RPMI7951 (cell line): ENCODE measurements around a stretch of chr11.

- RAMPAGE, long total RNA: no peak
Observed at GRCh38 chr11:78224753-78225489, 36.2 kb downstream of the USP35 start.

- RAMPAGE, long total RNA: no peak
Observed at GRCh38 chr11:78296033-78296268, 107.2 kb downstream of the USP35 start.

DNA sequence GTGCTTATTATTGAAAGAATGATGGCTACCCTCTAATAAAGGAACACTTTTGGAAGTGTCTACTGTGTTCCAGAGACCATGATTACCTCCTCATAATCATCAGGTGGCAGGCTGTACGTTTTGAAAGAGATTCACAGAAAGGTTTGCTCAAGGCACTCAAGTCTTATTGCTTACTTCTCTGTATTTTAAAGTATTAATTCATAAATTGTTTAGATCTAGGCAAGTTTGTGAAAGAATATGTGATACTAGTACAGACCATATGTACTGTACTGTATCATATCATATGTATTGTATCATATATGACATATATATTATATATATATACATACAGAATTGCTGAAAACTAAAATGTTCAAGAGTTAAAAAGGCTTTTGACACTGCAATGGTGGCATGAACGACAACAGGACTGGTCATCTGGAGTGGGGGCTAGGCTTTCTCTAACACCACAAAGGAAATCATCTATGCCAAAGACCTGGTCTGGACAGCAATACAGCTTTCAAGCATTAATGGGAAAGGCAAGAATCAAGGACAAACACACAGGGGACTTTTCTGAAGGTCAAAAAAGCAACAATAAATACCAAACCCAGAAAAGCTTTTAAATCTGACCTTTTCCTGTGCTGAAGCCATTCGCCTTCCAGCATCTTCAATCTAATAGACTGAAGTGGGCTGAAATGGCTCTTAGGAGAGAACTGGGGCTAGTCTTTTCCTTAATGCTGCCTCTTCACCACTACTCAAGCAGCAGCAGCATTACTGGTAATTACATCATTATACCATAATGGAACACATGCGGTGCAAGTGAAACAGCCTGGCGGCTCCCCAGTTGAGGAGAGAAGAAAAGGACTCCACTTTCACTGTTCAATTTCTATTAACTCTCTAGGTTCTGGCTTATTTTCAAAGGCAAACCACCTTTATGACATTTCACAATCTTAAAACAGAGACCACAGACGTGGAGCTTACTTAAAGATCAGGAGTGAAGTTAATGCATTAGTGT is 63.2 kb downstream of the GAB2 start:
- RAMPAGE, long total RNA: no peak

DNA sequence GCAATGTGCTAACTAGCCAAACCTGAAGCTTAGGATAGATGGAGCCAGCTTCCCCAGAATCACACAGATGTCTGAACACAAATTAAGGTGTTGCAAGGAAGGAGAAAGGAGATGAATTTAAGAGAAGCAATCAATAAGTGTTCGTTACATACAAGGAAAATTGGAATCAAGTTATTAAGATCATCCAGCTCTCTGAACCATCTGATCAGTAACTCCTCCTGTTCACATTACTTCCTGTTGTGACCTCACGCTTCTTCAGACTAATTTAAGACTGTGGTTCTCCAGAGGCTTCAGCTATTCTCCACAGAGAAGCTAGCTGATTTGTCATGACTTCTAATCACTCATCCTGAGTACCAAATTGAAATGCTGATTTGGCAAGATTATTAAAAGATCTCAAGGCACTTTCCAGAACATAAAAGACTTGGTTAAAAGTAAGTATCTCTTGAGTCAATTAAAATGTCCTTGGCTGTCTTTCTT is 38.7 kb downstream of the GAB2 start:
- RAMPAGE, long total RNA: no peak

GRCh38 chr11:78427562-78428441 is 10.2 kb upstream of the GAB2 start:
- RAMPAGE, long total RNA: no peak

DNA sequence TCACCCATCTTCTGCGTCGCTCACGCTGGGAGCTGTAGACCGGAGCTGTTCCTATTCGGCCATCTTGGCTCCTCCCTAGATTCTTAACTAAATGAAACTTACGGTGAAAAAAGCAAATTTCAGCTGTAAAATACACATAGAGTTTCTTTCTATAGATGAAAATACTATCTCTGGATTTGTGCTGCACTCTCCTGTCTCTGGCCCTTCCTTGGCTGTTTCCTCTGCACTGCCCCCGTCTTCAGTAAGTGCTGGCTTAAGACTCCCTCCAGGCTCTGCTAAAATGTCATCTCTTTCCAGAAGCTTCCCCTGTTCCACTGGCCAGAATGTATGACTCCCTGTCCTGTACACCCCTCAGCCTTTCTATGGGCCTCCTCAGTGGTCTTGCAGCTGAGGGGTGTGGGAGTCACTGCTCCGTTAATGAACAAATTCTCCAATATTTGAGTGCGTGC is 109.1 kb upstream of the NARS2 start:
- RAMPAGE, long total RNA: no peak

DNA sequence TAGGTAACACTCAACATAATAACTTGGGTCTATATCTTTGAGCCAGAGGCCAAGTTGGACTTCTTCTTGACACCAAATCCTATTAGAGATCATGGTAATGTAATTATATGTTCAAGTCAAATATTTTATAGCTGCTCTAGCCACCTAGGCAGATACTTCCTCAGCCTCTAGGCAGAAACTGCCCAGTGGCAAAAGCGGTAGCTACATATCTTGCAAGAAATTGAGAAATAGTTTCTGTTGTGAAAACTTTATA is 253.8 kb upstream of the NARS2 start:
- RAMPAGE, long total RNA: no peak

DNA sequence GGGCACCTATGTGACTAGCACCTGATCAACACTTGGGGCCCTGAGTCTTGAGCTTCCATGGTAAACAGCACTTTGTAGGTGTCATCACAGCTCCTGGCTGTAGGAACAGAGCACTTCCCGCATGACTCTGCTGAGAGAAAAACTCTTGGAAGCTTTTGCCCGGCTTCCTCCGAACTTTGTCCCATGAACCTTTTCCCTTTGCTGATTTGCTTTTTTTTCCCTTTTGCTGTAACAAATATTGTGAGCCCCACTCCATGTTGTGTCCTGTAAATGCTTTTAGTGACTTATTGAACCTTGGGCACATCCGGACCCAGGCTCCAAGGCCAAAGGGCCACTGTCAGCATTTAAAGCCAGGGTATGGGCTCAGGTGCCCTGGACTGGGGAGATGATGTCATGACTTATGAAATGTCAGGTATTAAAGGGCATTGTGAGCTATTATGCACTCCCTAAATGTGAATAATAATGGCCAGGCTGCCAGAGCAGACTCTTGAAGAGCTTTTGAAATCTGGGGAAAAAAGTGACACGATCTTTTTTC is 391.0 kb downstream of the TENM4 start:
- RAMPAGE, long total RNA: no peak

DNA sequence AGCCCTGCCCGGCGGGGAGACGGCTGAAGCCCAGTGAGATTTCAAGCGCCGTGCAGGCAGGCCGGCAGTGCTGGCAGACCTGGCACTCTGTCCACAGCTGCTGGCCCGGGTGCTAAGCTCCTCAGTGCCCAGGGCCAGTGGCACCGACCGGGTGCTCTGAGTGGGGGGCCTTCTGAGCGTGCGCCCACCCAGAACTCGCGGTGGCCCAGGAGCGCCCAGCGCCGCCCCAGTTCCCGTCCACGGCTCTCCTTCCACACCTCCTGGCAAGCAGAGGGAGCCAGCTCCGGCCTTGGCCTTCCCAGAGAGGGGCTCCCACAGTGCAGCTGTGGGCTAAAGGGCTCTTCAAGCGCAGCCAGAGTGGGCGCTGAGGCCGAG is 989.0 kb downstream of the FAM181B start:
- RAMPAGE, long total RNA: no peak

DNA sequence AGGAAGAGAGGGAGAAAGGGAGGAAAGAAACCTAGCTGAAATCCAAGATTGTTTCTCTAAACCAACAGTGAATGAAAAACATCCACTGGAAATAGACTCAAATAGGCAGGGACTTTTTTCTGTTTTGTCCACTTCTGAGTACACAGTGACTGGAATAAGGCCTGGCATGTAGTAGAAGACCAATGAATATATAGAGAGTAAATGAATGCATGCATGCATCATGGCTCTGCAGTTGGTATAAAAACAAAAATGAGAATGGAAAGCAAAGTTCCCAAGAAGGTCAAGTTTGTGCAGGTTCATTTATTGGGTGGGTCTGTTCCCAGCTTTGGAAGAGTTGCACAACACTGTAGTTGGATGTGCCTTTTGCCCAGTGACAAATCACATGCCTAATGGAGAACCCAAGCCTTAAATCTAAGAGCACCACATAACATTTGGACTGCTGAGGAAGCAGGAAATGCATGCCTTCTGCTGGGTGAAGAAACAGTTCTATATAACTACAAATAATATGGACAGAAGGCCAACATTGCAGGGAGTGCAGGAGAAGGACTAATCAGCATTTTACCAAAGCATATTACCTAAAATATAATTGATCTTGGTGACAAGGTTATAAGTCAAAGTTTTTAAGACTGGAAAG is 30.6 kb downstream of the PRCP start:
- RAMPAGE, long total RNA: no peak

DNA sequence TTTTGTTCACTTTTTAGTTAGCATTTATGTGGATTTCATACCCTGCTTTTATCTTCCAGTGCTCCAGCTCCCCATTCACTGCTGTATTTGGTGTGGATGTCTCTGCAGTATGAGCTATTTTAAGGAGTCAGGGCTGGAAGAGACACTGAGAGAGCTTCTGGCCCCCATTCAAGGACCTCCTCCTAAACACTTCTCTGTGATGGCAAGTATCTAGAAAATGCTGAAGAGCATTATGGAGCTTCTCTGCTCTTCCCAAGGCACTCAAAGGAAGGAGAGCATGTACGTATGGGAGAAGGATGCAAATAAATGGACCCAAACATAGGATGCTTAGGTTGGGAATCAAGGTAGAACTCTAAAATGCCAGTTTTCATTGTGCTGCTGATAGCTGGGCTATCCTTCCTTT is 79.4 kb downstream of the RAB30 start:
- RAMPAGE, long total RNA: no peak

GRCh38 chr11:83128744-83129133 is 28.2 kb upstream of the PCF11 start:
- RAMPAGE, long total RNA: no peak

DNA sequence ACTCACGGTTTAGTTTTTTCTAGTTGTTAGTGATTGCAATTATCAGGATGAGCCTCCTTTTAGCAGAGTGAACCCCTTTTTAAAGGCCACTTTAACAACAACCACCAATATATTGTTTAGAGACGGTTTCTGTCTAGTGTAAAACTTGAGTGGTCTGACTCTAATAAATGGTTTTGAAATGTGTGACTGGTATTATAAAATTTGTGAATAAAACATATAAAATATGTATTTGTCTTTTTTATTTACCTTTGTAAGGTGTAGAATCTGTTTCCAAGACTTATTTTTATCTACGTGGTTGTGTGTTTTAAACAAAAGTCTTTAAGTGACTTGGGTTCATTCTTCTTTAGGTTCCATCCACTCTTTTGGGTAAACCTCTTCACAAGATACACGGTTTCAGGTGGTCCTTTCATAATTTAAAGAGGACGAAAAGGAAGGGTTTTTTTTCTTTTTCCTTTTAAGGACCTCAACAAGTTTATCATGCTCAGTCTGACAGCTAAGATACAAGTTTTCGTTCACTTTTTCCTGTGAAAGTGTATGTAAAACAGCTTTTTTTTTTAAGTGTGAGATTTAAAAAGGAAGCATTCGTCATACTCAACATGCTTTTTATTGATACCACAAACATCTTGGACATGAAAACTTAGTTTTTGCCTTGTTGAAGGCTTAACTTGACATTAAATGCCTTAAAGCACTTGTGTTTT is 1.9 kb downstream of the PCF11 start:
- RAMPAGE, long total RNA: no peak

DNA sequence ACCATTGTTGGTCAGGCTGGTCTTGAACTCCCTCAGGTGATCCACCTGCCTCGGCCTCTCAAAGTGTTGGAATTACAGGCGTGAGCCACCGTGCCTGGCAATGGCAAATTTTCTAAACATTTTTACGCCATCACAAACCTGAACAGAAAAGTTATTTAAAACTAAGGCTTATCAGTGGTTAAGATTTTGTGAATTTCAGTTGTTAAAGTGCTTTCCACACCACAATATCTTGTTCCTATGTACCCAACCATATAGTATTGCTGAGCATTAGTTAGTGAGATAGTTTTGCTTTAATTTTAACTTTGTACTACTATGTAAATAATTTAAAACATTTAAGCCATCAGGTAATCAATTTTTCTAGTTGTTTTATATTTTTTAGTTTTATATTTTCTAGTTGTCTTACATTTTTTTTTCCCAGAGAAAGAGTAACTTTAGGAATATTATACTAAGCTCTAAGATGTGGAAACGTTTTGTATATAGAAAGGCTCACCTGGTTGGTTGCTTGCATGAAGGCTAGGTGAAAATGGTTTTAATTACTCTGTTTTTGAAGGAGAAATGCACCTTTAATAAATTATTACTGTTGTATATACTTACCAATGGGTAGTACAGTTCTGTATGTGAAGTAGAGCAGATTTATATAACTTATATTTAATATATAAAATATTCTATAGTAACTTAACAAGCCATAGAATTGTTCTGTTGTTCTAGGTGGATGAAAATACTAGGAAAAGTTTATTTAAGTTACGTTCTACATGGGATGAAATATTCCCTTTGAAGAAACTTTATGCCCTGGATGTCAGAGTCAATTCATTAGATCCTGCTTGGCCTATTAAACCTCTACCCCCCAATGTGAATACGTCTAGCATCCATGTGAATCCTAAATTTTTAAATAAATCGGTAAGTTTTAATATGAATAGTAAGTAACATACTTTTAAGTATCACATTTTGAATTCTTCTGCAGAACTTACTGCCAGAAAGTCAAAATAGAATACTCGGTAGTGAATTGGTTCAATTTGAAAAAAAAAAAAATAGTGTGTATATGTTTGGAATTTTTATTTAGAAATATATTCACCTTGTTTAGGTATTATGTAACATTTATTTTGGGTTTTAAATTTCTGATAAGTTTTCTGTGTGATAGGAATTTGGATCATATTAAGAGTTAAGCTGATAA is 6.4 kb downstream of the PCF11 start:
- RAMPAGE, long total RNA: no peak

- RAMPAGE, long total RNA: start-site peak on the minus strand at chr11:83285953-83286012, 594 and 357 reads in 2 replicates
Observed at GRCh38 chr11:83285151-83286234, 674 bp downstream of the CCDC90B start.

DNA sequence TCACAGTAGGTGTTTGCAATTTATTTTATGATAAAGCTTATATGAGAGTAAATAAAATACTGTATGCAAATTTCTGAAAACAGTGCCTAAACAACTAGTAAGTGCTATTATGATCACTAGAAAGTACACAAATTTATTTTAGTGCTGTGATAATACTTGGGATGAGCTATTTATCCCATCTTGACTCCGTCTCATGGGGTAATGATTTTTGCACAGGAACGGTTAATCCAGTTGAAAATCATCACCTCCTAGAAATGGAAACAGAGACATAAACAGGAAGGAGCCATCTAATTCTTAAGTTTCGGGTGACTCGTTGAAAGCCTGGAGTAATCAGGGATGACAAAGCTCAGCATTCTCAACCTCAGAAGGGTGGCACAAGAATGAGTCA is 280.7 kb upstream of the CCDC90B start:
- RAMPAGE, long total RNA: no peak

- RAMPAGE, long total RNA: no peak
Observed at GRCh38 chr11:84930365-84931038, 696.6 kb downstream of the DLG2 start.

DNA sequence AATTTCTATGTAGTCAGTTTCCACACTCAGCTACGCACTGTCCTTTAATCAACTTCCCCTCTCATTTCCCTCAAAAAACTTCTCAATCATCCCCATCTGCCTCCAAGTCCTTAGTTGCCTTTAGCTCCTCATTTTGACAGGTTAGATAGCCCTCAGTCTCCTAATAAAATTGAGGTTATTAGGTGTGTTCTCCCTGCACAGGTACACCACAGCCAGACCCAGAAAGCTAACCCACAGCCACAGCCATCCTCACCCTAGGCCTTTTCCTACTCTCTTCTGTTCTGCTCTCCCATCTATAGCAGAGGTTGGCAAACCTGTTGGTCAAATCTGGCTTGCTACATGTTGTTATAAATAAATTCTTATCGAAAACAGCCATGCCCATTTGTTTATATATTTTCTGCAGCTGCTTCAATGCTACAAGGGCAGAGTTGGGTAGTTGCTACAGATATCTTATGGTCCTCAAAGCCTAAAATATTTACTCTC is 610.5 kb downstream of the DLG2 start:
- RAMPAGE, long total RNA: no peak

DNA sequence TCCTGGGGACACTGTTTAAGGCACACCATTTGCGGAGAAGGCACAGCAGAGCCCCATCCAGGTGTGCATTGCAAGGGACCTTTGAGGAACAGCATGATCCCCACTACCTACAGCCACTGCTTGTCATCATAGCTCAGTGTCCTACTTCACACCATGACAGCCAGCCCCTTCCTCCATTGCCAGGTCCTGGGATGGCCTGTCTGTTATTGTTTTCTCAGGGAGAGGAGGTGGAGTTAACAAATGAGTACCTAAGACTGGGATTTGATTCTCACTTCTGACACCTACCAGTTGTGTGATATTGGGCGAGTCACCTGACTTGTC is 54.8 kb downstream of the SYTL2 start:
- RAMPAGE, long total RNA: no peak

- RAMPAGE, long total RNA: no peak
Observed at GRCh38 chr11:85774622-85775279, 36.2 kb downstream of the SYTL2 start.